GM23338 (cell line): ENCODE measurements around the gene MESP2.

GRCh38 chr15:89776286-89777100, at the start of gene MESP2:
Gene MESP2, plus strand, starts transcription at chr15:89776332.
- PRO-cap, result bidirectional peak, plus-strand start at chr15:89776797, minus-strand start at chr15:89776582
- RAMPAGE, long total RNA, result no peak

DNA sequence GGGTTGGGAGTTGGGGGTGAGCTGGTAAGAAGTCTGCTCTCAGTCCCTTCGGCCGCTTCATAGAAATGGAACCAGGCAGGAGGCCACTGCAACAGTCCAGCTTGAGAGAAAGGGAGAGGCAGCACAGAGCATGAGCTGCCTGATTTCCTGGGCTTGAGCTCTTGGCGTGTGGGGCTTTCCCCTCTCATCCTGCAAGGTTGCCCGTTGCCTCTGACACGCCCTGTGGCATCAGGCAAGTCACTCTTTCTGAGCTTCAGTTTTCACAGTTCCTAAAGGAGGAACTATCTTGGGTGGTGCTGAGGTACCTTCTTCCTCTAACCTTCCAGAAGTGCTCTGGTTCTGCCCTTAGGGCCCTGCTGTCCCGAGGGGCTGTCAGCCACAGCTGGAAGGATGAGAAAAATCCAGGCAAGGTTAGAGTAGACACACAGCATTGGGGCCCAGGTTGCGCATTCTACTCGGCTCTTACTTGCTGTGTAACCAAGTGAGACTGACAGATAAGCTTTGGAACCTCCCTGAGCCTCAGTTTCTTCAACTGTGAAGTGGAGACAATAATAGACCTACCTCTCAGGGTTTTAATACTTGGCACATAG, 5.0 kb downstream of the MESP2 start:
- PRO-cap, result no peak
- RAMPAGE, long total RNA, result no peak

DNA sequence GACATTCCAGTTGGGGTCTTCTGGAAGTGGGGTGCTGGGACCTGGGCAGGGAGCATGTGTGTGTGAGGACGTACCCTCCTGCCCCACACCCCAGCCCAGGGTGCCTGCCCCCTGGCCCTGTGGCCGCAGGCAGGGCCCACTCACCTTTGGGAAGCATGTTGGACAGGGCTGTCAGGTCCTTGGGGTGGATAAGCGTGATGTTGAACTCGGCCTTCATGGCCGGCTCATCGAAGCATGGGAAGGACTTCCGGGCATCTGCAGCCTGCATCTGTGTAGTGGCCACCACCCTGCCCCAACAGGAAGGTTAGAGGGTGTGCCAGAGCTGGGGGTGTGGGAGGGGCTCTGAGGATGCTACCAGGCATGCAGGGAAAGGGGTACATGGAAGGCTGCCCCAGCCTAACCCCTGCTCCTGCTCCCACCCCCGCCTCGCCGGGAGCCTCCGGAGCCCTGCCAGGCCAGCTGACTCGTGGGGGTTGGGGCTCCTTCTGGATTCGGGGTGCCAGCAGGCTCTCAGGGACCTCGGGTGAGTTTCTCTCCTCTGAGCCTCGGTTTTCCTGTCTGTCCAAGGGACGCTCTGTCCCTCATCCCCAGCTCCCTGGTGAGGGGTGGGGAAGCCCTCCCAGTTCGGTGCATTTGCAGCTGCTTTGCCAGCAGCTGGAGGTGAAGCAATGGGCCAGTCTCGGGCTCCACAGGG, 9.3 kb downstream of the ANPEP start:
- PRO-cap, result no peak
- RAMPAGE, long total RNA, result no peak

DNA sequence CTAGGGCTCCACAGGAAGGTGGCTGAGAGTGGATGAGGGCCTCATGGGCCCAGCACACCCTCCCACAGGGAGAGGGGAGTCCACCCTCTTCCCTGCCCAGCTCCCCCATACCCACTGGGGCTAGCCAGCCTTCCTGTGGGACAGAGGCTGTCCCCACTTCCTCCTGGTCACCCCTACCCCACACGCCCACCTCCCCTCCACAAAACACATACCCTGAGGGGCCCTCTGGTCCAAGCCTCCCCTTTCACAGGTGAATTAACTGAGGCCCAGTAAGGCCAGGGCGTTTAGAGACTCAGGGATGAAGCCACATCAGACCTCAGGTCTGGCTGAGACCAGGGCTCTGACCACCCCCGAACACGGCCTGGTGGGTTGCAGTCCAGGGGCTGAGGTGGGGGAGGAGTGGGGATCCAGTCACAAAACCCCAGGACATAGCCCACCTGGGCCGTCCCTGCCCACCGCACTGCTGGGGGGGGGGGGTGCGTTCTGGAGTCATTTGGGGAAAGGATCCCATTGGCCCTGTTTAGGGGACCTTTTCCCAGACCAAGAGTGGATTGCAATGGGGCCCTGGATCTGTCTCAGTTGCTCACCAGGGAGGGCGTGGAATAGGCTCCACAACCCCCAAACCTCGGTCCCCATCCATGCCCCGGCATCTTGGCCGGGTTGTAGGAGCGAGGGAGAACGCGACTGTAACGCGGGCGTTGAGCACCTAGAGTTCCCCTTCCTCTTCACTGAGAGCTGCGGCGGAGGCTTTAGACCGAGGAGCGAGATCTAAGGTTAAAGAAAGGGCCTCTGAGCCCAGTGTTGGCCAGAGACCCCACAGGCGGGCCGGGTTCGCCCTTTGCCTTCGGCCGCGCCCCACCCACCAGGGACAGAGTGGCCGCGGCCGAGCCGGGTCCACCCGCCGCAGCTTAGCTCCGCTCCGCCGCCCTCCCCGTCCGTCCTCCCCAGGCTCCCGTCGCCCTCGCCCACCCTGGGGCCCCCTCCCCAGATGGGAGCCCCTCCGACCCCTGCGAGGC, 817 bp downstream of the ANPEP start:
- PRO-cap, result no peak
- RAMPAGE, long total RNA, result no peak

DNA sequence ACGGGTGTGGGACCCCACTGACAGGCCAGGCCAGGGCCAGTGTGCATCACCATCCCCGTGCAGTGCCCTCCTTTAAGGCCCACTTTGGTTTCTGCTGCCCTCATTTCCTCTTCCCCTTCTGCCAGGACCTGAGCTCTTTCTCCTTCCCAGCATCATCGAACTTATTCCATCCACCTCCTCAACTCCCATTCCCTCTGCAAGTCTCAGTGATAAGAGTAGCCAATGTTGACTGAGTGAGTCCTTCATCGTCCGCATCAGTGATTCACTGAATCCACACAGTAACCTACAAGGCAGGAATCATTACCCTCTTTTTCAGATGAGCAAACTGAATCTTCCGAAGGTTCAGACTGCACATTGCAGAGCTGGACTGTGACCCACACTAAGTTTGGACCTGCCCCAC, 14.9 kb upstream of the ANPEP start:
- PRO-cap, result no peak
- RAMPAGE, long total RNA, result no peak

GRCh38 chr15:89834734-89835232, 20.1 kb upstream of the ANPEP start:
- PRO-cap, result no peak
- RAMPAGE, long total RNA, result no peak

GRCh38 chr15:89857454-89857809, 36.4 kb downstream of the AP3S2 start:
- PRO-cap, result no peak
- RAMPAGE, long total RNA, result no peak

DNA sequence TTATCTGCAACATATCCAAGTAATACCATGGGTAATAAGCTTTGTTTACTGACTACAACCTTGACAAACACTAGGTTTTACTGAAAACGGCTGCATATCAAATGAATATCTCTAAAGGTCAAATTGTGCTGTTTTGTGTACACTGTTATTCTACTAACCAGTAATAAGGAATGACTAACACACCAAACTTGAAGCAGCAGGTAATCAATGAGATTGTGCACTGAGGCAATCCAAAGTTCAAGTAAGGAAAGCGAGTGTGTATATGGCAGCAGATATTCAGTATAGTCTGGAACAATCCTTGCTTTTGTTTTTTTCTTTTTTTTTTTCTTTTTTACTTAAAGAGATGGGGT, 35.1 kb downstream of the AP3S2 start:
- PRO-cap, result no peak
- RAMPAGE, long total RNA, result no peak

- PRO-cap, result no peak
- RAMPAGE, long total RNA, result no peak
These were observed 2.0 kb downstream of the ZNF710 start for GRCh38 chr15:90003082-90003624.

DNA sequence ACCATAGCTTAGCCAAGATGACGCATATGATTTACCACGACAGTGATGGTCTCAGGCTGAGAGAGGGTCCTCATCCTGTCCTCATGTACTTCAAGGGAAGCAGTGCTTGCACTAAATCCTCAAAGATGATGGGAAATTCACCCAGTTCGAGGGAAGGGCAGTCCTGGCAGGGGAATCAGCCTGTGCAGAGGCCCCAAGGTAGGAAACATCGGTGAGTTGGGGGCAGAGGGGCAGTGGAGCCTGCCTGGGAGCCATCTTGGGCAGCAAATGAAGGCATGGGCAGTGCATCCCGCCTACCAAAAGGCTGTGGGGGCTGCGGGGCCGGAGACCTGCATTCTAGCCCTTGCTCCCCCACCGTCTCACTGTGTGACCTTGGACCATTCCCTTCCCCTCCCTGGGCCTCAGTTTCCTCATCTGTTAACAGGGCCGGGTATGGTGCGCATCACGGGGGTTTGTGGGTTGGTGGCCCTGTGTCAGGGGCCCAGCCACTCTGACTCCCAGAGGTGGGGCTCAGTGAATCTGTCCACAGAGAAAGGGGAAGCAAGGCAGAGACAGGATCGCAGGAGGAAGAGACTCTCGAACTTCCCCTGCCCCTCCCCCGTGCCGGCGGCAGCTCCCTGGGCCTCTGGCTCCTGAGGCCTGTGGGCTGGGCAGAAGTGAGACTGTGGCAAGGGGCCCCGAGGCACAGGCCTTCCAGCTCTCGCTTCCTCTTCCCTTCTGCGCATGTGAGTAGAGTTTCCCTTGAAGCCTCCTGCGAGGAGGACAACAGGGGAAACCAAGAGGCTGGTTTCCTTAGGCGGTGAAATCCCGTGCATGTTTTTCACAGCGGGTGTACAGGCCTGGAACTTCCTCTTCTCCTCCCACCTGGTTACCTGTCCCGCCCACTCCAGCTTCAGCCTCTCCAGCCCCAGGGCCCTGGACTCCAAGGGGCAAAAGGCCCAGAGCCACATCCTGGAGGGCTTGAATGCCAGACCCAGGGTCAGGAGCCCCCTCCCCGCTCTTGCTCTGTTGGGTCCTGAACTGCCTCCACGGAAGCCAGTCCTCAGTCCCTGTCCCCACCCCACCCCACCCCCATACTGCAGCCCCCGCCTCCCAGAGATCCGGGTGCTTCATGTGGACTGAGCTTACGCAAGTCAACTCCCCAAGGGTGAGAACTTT, 42.8 kb downstream of the IDH2 start:
- PRO-cap, result bidirectional peak, plus-strand start at position 932 of the sequence, minus-strand start at position 719 of the sequence
- RAMPAGE, long total RNA, result no peak

- PRO-cap, result no peak
- RAMPAGE, long total RNA, result no peak
These were observed 35.0 kb downstream of the IDH2 start for GRCh38 chr15:90067172-90067748.

DNA sequence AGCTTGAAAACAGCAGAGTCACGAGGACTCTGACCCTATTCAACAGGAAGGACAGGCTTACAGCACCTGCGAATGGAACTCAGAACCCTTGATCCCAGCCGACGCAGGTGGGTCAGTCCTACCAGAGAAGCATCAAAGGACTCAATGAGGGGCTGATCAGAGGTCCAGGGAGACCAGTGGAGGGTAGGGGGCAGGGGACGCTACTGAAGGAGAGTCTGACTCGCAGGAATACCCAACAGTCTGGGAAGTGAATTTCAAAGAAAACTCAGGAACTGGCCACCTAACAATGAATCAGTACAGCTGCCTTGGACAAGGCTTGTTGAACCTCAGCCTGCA, 8.3 kb downstream of the IDH2 start:
- PRO-cap, result no peak
- RAMPAGE, long total RNA, result no peak

- PRO-cap, result unidirectional peak, plus-strand start at chr15:90143386
- RAMPAGE, long total RNA, result no peak
These were observed 41.0 kb upstream of the IDH2 start for GRCh38 chr15:90143143-90143745.

- PRO-cap, result unidirectional peak, minus-strand start at chr15:90174825
- RAMPAGE, long total RNA, result no peak
These were observed 26.6 kb upstream of the SEMA4B start for GRCh38 chr15:90174384-90175048.

GRCh38 chr15:90183867-90184737, 17.0 kb upstream of the SEMA4B start:
- PRO-cap, result no peak
- RAMPAGE, long total RNA, result no peak

DNA sequence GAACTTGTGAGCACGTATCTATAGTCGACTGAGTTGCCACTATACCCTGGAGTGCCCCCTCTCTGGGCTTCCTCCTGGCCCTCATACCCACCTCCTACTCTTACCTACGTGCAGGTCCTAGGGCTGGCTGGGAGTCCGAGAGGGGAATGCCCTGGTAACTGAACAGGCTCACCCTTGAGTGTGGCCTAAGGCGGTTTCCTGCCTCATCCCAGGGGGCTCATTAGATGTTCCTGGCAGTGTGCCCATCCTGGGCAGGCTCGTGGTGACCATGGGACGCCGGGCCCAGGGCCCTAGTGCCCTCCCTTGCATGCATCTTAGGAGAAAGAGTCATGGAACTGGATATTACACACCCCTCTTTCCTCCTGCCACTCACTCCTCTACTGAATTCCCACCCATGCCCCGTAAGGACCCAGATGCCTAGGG, 2.8 kb downstream of the SEMA4B start:
- PRO-cap, result no peak
- RAMPAGE, long total RNA, result no peak

DNA sequence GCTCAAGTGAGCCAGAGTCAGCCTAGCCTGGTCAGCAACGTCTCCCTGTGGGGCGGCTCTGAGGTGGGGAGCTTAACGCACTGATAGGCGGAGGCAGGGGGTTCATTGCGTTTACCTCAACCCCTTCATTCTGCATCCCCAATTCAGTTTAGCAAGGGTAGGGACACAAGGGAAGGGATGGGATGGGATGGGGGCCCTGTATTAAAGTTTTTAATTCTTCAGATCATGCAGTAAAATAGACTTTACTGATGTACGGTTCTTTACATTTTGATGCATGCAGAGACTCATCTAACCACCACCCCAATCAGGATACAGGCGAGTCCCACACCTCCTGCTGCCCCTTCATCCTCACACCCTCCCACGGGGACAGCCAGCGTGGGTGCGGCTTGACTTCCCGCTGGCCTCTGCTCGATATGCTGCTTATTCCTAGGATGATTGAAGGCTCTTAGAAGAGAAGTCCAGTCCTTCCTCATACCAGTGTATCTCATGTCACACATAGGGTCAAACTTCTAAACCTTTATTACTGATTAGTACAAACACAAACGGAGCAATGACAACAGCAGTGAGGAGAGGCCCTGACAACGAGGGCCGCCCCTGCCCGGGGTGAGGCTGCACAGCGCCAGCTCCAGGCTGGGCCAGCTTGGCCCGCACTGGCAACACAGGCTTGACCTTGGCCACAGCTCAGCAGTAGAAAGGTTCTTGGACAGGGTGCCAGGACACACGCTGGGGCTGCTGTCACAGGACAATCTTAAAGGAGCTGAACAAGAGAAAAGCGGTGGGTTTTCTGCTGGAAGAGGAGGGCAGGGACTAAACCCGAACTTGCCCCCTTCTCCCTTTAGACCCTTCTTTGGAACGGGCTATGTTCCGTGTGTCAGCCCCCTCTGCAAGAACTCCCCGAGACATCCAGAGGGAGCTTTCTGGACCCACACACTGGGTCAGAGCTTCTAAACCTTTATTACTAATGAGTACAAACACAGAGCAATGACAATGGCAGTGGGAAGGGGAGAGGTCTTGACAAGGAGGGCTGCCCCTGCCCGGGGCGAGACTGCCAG, 3.7 kb downstream of the CIB1 start:
- PRO-cap, result no peak
- RAMPAGE, long total RNA, result no peak

DNA sequence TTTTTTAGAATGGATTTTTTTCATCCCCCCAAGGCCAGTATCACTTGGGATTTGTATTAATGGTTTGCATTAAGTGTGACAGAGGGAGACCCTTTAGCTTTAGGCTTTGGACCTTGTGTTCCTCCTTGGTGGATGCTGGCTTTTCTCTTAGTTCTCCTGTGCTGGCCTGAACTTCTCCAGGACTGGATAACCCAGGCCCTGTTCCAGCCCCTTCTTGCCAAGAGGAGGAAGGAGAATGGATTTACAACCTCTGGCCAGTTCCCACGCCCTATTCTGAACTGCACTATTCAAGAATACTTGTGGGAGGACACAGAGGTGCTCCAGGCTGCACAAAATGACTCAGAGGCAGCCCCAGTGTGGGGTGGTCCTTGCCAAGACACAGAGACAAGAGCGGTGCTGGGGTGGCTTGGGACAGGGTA, 36.5 kb upstream of the ZNF774 start:
- PRO-cap, result no peak
- RAMPAGE, long total RNA, result no peak

DNA sequence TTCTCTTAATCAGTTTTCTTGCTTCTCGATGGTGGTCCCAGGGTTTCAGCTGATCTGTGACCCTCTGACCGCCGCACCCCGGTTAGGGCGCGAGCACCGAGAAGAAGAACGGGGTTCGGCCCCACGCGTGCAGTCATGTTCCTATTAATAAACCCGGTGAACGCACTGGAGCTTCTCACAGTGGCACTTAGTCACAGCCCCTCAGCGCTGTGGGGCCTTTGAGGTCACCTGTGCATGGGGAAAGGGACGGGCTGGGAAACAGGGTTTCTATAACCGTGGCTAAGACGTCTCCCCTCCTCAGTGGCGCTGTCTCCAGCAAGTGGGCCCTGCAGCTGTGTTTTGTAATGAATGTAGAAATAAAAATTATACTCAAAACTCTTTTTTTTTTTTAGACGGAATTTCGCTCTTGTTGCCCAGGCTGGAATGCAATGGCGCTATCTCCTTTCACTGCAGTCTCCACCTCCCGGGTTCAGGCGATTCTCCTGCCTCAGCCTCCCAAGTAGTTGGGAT, 567 bp downstream of the ZNF774 start:
- PRO-cap, result no peak
- RAMPAGE, long total RNA, result no peak

DNA sequence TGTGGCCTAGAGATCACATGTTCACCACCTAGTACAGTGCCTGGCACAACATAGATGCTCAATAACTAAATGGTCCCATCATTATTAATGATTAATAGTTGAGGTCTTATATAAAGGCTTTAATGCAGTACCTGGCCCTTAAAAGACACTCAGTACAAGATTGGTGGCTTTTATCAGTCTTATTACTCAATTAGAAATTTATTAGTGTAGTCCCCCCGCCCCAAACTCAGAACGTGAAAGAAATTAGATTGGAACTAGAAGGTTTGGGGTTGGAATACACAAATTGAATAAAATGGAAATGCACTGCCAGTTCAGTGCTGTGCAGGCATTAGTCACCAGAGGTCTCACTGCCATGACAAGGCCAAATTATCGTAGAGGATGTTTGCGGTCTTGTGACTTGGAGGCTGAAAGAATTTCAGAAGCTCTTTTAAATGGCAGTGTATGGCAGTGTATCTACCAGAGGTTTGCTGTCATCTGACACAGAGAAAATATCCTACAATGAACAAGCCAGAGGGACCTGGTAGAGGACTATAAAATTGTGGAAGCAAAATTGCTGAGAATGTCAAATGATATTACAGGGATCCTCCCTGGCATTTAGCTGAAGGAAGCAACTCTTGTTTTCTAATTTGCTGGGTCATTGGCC, 9.9 kb downstream of the ZNF774 start:
- PRO-cap, result no peak
- RAMPAGE, long total RNA, result no peak